Measurements from ENCODE around the gene ARHGAP18.

DNA sequence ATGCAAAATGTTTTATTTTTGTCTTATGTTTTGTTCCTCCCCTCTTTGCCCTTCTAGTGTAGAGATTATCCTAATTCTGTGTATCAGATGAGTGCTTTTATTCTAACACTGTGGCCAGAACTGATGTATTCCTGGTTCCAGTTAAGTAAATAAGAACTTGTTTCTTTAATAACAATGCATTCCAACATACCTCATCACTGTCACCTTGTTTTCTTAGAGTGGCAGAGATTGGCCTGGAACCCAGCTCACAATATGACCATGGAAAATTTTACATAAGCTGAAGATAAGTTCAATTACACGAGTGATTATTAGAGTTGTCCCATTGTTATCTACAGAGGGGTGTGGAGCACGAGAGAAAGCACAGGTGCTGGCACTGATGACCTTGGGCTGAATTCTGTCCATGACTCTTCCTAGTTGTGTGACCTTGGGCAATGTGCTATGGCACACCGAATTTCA lies 194.9 kb downstream of the TRDN start:
- RRBS: no CpG with 5 or more reads among the region's 3 CpGs

DNA sequence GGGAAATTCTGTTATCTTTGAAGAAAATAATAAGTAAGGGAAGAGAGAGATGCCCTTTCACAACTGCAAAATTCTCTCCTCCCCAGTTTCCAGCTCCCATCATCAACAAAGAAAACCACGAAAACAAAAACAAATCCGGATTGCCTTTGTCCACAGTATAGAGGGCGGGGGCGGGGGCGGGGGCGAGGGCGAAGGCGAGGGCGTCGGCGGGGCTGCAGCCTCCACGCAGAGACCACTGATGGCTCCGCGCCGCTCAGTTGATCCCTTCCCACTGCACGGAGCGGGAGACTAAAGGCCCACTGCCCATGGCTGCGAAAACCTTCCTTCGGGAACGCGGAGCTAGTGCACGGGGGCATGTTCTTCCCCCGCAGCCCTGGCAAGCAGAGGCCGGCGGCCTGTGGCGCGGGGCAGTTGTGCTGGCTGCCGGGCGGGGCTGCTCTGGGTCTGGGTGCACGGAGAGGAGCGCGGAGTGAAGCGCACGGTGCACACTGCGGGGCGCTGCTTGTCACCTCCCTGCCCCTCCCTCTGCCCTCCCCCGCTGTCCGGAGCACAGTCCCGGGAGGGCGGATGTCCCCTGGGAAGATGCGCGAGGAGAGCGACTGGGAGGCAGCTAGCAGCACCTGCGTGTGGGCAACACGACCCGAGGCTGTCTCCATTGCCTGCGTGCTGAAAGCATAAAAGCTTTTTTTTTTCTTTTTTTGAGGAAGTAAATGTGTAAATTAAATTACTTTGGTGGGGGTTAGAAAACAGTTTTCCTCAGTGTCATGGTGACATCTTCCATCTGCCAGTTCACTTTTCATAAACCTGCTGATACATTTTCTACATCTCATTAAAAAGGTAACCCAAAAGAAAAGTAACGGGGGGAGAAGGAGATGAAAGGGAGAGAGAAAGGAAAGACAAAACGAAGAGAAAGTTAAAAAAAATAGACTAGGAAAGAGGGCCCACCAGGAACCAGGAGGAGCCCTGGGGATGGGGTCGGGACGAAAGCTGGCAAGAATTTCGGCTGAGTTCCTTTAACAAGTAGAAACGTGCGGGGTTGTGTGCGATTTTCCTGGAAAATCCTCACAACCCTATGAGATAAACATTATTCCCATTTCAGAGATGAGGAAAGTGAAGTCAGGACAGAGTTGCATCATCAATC lies 53.9 kb upstream of the TPD52L1 start:
- RRBS: 11% methylated on average over 5 of the region's 55 CpGs

- RRBS: no CpG with 5 or more reads among the region's 4 CpGs
Measured at GRCh38 chr6:125197589-125198374, 44.2 kb downstream of the TPD52L1 start.

- RRBS: no CpG with 5 or more reads among the region's 13 CpGs
Measured at GRCh38 chr6:125273572-125274644, 27.9 kb downstream of the HDDC2 start.

DNA sequence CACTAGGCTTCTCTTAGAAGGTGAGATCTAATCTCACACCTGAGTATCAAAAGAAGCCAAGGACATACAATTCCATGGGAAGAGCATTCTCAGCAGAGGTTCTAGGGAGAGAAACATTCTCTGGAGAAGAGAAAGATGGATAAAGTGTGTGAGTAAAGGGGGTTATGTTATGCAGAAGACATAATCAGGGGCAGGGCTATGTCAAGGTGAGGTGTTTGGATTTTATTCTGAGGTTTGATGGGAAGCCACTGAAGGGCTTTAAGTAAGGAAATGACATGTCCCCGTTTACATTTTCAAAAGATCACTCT lies 42.6 kb upstream of the HDDC2 start:
- RRBS: no CpG with 5 or more reads among the region's 1 CpG

DNA sequence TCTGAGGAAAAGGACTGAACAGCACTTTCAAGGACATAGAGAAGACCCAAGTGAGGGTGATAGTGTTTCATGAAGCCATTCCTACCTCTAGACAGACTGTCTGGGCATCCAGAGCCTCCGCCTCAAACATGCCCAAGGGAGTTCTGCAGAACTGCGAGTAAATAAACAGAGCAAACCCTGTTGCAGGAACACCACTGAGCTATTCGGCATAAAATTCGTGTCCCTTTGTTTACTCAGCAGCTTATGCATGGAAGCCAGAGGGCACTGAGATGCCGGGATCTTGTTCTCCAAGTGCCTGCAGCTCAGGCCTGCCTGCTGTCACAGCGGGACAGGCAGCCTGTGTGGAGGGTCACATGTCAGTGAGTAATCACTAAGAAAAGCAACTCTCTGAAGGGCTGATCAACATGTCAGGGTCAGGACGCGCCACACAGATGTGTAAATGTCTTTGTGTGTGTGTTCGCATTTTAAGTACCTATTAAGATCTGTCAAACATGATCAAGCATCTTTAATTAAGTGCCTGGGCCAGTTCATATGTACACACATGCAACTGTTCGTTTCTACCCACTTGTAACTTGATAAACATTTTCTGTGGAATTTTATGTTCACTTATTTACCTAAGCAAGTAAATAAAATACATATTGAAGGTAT lies 164.8 kb upstream of the HEY2 start:
- RRBS: no CpG with 5 or more reads among the region's 10 CpGs

DNA sequence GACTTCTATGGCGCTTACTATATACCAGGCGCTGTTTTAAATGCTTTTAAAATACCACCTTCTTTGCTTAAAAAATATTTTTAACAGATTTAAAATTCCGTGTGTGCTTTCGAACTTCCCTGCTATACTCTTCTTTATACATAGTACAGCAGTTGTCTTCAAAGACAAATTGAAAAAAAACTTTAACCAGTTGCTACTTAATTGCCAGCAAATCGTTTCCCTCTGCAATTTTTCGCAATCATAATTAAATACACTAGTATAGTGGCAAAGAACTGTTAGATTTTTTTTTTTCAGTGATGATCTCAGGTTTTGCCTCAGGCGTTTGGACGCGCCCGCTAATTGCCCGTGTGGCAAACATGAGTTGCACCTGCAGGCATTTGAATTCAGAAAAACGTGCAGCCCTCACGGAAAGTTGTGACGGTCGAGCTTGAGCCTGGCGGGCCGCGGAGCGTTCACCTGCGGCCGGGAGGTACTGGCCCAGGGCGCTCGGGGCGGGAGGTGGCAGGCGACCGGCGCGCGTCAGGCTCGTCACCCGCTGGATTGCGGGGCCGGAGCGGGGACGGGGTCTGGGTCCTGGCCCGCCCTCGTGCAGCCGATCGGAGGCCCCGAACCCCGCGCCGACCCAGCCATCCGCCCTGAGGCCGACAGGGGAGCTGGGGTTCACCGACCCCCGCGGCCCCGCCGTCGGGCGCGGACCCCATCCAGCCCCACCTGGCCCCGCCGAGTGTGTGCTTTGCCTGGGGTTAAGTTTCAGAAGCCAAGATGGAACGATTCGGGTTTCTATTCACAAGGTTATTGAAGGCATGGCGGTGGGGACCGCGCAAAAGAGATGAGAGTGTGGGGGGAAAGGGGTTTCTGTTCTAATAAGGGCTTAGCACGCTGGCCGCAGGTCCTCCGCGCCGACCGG lies 1.9 kb upstream of the HEY2 start:
- RRBS: 12% methylated on average over 10 of the region's 66 CpGs

DNA sequence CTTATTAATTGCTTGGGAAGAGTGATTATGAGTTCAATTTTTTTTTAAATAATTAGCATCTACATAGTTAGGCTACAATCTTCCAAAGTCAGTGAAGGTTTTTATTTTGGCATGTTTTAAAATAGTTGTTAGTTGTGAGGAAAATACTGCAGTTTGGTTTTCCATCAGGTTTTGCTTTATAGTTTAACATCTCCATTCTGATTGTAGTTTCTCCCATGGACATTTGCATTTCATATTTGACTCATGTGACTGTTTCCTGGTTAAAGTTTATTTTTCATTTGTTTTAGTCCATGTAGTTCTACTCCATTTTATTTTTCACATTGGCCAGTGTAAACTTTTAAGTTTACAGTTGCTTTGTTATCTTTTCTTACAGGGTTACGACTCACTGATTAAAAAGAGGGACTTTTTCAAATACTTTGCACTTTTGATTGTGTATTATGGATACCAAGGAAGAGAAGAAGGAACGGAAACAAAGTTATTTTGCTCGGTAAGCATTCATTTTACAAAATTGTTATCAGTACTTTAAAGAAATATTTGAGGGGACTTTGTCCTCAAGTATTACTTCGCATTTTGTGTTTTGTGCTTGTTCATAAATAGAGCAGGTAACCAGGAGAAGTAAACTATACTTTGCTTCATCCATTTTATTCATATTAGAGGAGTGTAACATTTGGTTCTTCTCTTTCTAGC lies 24.3 kb downstream of the NCOA7 start:
- RRBS: no CpG with 5 or more reads among the region's 4 CpGs

GRCh38 chr6:125945438-125945864 lies 11.1 kb upstream of the HINT3 start:
- RRBS: no CpG with 5 or more reads among the region's 1 CpG

GRCh38 chr6:126337223-126337812 lies 2.6 kb upstream of the CENPW start:
- RRBS: no CpG with 5 or more reads among the region's 4 CpGs

GRCh38 chr6:127267006-127268085 lies 682 bp downstream of the RNF146 start:
- RRBS: 3% methylated on average over 16 of the region's 63 CpGs

DNA sequence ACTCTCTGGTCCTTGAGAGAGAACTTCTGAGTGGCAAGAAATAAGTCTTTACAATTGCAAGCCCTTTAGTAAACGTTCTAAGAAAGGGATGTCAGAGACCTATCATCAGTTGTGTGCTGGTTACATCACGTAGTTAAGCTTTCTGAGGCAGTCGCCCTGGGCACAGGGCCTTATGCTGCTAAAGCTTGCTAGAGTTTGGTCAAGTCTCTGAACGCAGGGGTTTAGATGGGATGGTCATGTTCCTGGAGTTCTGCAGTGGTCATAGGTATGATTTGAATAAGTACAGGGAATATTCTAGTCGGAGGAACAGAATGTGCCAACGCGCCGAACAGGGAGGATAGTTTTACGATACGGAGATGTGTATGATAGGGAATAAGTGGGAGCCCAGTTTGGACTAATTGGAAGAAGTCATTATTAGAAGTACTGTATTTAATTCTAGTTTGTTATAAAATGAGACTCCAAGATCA lies 1.0 kb upstream of the ECHDC1 start:
- RRBS: no CpG with 5 or more reads among the region's 10 CpGs

- RRBS: no CpG with 5 or more reads among the region's 2 CpGs
Measured at GRCh38 chr6:128375714-128376733, 144.4 kb downstream of the PTPRK start.

GRCh38 chr6:128508953-128509337 lies 11.5 kb downstream of the PTPRK start:
- RRBS: no CpG with 5 or more reads among the region's 7 CpGs

GRCh38 chr6:128886528-128886958 lies 3.6 kb downstream of the LAMA2 start:
- RRBS: no CpG with 5 or more reads among the region's 1 CpG

- RRBS: no CpG with 5 or more reads among the region's 4 CpGs
Measured at GRCh38 chr6:128996780-128997463, 114.0 kb downstream of the LAMA2 start.

DNA sequence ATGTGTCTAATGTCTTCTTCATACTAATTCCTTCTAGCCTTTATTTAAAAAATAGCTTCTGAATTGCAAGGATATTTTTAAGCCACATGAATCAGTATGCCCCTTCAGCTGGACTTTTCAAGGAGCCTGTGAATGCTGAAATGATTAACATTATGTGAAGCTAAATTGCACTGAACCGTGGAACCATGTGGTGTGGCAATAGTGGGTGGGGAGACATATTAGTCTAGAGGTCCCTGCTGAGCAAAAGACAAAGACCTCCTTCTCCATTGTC lies 237.9 kb downstream of the LAMA2 start:
- RRBS: no CpG with 5 or more reads among the region's 1 CpG

DNA sequence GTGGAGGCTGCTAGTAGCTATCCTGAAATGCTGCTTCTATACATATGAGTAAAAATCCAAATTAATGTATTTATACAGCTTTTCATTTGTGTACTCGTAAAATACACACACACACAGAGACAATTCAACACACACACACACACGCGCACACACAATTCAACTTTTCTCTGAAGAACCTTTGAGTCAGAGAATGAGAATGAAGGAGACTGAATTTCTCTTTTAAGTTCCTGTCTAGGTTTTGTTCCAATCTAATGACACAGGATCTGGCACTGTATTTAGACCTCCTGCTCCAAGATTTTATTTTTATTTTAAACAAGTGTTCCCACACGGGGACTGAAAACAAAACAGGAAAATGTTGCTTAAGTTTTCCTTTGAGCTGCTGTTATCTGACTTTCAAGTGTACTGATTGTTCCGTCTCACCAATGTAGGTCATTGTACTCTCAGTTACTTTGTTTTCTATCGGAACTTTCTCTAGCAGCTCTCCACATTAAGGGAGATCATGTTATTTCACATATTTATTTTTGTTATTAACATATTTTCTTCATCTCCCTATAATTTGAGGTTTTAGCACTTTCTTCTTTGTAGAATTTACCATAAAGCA lies 250.9 kb downstream of the LAMA2 start:
- RRBS: no CpG with 5 or more reads among the region's 6 CpGs

GRCh38 chr6:129246268-129246869 lies 363.4 kb downstream of the LAMA2 start:
- RRBS: no CpG with 5 or more reads among the region's 6 CpGs

DNA sequence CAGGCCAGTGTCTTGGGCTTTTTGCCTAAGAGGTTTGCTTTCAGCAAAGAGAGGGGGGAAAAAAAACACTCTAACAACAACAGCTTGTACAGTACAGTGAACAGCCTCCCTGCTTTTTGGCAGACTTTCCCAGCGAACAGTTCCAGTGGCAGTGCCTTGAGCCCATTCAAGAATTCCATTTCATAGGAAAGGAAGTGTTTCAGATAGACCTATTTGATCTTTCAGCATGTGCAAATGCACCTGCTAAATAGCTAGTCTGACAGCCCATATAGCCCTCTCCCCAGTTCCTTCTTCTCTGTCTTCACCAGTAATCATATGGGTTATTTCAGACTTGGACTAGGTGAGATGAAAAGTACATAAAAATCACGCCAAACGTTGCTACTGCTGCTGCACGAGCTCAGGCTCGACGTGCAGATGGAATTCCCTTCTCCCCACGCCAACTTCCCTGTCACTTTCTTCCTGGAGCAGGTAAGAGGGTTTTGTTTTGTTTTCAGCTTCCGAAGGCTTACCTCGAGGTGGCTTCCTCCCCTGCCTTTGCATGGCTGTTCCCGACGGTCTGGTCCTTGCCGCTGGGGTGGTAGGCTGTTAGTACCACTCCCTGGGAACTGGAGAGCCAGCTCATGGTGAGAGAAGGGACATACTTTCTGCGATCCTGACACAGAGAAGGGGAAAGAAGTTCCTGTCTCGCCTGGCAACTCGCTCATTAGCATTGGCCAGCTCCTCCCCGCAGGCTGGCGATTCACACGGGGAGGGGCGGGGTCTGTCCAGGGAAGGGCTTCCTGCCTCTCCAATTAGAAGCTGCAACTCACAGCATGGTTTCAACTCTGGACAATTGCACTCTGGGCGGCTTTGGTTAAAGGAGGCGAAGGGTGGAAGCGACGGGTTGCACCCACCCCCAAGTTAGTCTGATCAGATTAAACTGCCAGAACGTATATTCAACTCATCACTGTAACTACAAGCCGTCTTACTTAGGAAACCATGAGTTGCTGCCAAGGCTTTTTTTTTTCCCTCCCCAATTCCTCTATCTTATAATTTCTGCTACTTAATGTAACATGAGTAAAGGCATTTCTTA lies at the start of gene ARHGAP18:
Gene ARHGAP18 (minus strand): TSS at position 663 of the 1,072 bp plus-strand sequence.
- RRBS: no CpG with 5 or more reads among the region's 25 CpGs